ENCODE data around the genes LHFPL6 and SLC25A15.

DNA sequence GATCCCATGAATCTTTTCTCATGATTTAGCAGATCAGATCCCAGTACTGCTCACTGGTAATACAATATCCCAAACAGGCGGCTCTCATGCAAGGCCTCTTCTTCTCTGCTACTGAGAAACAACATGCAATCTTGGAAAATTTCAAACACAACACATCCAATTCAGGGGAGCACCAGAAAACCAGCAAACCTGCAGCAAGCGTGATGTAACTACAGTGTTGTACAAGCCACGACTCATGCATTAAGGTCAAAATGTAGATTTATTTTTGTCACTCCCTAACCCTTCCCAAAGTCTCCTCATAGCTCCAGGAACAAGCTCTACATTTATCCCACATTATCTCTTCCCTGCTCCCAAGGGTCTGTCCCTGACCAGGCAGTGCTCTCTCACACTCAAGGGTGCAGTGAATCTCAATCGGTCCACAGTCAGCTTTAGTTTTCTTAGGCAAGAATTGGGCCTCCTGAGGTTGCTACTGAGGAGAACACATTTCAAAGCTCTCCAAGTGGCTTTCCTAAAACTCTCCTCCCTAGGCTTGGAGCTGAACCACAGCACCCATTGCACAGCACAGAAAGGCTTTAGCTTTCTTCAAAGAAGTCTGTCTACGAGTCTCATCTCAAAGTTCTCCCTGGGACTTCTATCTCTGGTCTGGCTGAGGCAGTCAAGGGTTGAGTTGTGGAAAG lies 219.4 kb downstream of the NHLRC3 start:
- RRBS = no CpG with 5 or more reads among the region's 5 CpGs

DNA sequence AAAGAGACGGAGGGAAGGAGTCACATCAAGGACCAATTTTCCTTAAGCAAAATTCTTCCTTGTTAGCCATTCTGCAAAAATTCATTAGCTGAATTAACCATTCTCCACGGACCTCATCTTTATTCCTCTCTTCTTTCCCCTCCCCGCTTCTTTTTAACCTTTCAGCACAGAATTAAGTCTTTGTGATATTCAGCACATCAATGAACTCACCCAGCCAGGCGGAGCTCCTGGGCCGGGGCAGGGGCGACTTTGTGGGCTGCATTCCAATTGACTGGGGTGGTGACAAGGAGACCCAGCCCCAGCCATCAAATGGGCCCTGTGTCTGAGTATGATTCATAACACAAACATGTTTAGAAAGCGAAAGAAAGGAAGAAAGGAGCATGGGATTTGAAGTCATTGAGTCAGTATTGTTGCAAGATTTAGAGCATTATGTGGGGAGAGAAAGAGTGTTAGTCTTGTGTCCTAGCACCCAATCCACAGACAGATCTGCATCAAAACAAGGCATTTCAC lies 185.4 kb downstream of the LHFPL6 start:
- RRBS = no CpG with 5 or more reads among the region's 7 CpGs

DNA sequence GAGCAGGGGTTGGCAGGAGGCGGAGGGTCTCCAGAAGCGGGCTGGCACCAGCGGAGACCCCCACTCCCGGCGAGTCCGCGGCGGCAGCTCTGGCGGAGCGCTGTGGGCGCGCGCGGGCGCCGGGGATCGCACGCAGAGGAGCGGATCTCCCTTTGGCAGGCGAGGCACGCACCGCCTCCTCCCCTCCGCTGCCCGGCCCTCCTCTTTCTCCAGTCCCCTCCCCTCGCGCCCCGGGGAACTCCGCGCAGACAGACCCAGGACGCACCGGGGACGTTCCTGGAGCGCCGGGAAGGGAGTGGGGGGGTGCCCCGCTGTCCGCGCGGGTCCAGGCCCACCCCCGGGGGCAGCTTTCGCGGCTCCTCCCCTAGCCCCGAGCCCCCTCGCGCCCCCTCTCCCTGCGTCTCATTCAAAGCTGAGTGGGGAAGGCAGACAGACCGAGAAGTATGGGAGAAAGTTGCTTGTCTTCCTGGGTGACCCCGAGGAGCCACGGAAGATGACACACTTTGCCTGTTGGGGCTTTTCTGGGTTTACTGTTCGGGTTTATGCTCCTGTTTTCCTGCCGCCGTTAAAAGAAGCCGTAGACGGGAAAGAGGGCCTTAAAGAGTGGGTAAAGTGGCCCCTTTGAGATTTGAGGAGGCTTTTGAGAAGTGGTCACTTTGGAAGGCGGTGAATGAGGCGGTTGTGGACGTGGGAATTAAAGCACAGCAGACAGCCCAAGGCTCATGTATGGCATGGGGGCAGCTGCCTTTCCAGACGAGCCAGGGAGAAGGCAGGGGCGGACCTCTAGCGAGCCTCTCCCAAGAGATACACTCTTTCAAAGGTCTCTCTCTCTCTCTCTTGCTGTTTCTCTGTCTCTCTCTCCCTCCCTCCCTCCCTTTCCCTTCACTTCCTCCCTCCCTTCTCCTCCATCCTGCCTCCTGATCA lies at the start of gene LHFPL6:
Gene LHFPL6 (minus strand): TSS at position 154 of the 924 bp plus-strand sequence.
- RRBS = 2% methylated on average over 32 of the region's 59 CpGs

- RRBS = no CpG with 5 or more reads among the region's 4 CpGs
Measured at GRCh38 chr13:39692482-39693339, 37.2 kb downstream of the COG6 start.

GRCh38 chr13:39893717-39894121 lies 238.3 kb downstream of the COG6 start:
- RRBS = no CpG with 5 or more reads among the region's 3 CpGs

GRCh38 chr13:40101580-40102501 lies 446.4 kb downstream of the COG6 start:
- RRBS = no CpG with 5 or more reads among the region's 4 CpGs

DNA sequence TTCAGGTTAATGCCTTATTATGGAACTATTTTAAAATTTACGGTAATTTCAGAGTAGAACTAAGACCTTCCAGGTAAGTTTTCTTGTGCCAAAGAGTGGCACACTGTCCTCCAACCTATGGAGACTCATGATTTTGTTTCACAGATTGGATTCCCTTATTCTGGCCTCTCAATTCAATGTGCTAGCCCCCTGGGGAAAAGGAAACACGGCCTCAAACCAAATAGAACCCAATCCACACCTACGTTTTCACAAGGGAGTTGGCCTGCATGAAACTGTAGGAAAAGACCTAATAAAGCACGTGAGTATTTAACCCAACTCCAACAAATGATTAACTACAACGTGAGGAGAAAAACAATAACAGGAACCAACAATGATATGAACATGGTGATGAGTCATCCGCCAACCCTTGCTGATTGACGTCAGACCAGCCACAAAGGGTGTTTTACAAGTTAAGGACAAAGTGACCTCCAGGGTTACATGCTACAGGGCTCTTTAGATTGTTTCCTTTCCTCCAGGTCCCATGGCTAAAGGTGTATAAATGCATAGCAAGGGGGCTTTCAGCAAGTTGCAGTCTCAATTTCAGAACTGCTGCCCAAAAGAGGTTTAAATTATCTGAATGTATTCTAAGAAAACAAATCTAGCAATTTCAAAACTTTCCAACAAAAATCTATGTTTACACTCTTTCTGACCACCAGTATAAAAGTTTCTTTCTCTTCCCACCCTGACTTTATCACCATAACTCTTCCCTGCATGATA lies 460.6 kb downstream of the COG6 start:
- RRBS = no CpG with 5 or more reads among the region's 7 CpGs

DNA sequence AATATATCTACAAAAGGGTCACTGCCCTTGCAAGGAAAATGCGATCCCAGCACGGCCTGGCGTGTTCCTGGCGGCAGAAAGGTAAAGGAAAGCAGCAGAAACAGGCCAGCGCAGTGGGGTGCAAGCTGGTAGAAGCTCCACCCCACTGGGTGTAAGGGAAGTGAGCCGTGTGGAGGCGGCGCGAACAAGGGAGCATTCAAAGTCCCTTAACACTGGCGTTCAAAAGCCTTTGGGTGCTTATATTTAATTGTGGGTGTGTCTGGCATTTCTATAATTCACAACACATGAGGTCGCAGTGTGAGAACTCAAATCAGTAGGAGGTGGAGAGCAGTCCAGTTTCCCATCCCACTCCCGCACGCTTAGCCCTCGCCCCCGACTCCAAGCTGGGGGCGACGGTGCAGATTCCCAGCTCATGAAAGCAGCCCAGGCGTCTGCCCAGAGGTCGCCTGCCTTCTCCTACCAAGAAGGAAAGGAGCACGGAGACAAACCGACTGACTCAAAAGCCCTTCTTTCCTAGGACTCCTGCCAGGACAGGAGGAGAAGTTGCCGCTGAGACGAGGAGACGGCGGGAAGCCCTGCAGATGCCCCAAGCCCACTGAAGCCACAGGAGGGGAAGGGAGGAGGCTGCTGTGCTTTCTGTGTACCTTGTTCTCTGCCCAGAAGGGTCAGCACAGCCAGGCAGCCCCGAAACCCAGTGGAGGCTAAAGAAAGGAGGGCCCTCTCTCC lies 478.3 kb downstream of the FOXO1 start:
- RRBS = no CpG with 5 or more reads among the region's 26 CpGs

GRCh38 chr13:40272250-40272724 lies 394.2 kb downstream of the FOXO1 start:
- RRBS = no CpG with 5 or more reads among the region's 3 CpGs

GRCh38 chr13:40555337-40555753 lies 111.1 kb downstream of the FOXO1 start:
- RRBS = no CpG with 5 or more reads among the region's 2 CpGs

- RRBS = no CpG with 5 or more reads among the region's 20 CpGs
Measured at GRCh38 chr13:40563023-40564050, 103.1 kb downstream of the FOXO1 start.

- RRBS = no CpG with 5 or more reads among the region's 10 CpGs
Measured at GRCh38 chr13:40615623-40616184, 50.7 kb downstream of the FOXO1 start.

DNA sequence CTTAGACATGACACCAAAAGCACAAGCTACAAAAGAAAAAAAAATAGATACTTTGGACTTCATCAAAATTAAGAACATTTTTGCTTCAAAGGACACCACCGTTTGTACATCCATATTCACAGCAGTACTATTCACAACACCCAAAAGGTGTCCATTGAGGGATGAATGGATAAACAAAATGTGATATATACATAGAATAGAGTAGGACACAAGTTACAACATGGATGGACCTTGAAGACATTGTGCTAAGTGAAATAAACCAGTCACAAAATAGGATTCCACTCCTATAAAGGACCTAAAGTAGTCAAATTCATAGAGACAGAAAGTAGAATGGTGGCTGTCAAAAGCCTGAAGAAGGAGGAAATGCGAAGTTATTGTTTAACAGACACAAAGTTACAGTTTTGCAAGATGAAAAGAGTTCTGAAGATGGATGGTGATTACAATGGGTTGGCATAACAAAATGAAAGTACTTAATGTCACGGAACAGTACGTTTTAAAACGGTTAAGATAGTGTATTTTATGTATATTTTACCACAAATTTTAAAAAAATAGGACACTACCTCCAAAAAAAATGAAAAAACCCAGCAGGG lies 34.9 kb downstream of the FOXO1 start:
- RRBS = no CpG with 5 or more reads among the region's 5 CpGs

DNA sequence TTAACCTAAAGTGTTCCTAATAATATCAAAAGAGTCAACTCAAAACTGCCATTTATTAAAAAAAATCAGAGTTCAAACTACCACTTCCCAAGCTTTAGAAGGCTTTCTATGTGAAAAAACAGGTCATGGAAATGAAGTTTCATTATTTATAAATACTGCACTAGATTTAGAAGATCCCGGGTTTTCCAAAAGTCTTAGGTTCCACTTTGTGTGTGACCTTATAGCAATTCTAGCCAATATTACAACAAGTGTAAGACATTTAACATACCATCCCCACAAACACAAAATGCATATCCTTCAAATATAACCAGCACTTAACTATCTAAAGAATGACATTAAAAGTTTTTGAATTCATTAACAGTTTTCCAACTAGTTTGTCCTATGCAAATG lies 4.2 kb downstream of the FOXO1 start:
- RRBS = no CpG with 5 or more reads among the region's 1 CpG

GRCh38 chr13:40664107-40664965 lies 2.1 kb downstream of the FOXO1 start:
- RRBS = 5% methylated on average over 40 of the region's 78 CpGs

GRCh38 chr13:40668021-40668815 lies 1.8 kb upstream of the FOXO1 start:
- RRBS = 93% methylated on average over 3 of the region's 13 CpGs

DNA sequence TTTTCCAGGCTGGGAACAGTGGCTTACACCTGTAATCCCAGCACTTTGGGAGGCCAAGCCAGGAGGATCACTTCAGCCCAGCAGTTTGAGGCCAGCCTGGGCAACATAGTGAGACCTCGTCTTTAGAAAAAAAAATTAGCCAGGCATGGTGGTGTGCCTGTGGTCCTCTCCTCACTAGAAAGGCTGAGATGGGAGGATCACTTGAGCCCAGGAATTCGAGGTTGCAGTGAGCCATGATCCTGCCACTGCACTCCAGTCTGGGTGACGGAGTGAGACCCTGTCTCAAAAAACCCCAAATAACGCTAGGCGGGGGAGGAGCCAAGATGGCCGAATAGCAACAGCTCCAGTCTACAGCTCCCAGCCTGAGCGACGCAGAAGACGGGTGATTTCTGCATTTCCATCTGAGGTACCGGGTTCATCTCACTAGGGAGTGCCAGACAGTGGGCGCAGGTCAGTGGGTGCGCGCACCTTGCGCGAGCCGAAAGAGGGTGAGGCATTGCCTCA lies 36.3 kb downstream of the MRPS31 start:
- RRBS = no CpG with 5 or more reads among the region's 16 CpGs

GRCh38 chr13:40789103-40790476 lies at the start of gene SLC25A15:
TSS of gene SLC25A15 (plus strand) at chr13:40789611.
- RRBS = 2% methylated on average over 34 of the region's 112 CpGs

- RRBS = no CpG with 5 or more reads among the region's 10 CpGs
Measured at GRCh38 chr13:40951255-40951958, 67.7 kb downstream of the ELF1 start.

GRCh38 chr13:41001379-41002256 lies 17.5 kb downstream of the ELF1 start:
- RRBS = no CpG with 5 or more reads among the region's 9 CpGs

Measured in Ishikawa (cell line).